Calu3 (cell line): ENCODE data around the genes NYAP2 and DAW1.

DNA sequence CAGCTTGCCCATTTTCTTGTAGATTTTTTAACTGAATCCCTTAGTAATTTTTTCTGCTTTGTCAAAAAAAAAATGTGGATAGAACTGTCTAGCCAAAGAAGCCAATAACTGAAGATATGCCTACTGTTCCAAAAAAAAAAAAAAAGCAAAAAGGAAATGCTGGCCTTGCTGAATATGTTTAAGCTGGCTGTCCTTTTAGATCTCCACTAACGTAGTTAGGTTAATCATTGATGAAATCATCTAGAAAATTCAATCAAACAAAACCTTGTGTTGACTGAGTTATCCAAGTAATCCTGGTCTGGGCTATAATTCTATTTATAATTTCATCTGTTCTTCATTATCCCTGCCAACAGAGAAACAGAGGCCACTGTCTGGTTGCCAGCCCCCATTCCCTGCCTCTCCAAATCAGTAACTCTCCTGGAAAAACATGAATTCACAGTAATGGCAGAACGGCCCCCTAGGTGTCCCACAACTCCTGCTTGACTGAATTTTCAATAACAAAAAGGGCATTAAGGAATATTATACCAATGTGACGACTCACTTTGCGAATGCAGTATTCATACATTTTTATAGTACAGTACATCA is 24.6 kb downstream of the DOCK10 start:
- PRO-cap: no peak

DNA sequence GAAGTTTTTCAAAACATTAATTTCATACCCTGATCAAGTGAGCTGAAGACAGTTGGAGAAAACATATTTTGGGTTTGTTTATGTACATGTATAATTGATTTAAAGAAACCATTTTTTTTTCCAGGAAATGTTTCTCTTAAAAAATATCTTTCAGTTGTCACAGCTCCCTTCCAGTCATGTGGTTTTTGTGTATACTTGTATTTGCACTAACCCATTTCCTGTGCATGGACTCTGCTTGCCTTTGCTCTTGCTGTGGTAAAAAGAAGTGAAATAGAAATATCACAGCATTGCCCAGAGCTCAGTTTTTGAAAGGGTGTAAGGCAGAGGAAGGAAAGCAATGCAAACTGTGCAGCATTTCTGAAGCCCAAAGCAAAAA is 10.4 kb upstream of the DOCK10 start:
- PRO-cap: no peak

- PRO-cap: no peak
These were observed 22.1 kb upstream of the DOCK10 start for GRCh38 chr2:225064367-225064710.

GRCh38 chr2:225399476-225399933 is at the start of gene NYAP2:
NYAP2 (plus strand) TSS chr2:225399710.
- PRO-cap: no peak

- PRO-cap: no peak
These were observed 333.2 kb downstream of the IRS1 start for GRCh38 chr2:226466144-226467120.

DNA sequence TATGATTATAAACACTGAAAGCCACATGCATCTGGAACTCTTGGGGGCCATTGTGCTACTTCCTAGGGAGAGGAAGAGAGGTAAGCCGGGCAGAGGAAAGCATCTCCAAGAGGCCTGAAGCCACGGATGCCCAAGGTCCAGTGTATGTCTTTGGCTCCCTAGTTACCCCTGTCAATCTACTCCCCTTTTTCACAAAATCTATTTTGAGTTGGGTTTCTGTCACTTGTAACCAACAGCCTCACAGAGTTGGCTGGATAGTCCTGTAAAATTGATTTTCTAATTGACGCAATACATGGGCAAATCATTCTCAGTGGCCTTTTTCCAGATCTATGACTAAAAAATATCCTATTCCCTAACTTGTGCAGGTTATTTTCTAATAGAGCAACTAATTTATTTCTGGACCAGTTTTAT is 168.5 kb downstream of the IRS1 start:
- PRO-cap: no peak

- PRO-cap: no peak
These were observed 164.4 kb downstream of the IRS1 start for GRCh38 chr2:226635148-226635609.

- PRO-cap: bidirectional peak, plus-strand start at chr2:226652744, minus-strand start at chr2:226652447
These were observed 147.0 kb downstream of the IRS1 start for GRCh38 chr2:226652634-226653046.

DNA sequence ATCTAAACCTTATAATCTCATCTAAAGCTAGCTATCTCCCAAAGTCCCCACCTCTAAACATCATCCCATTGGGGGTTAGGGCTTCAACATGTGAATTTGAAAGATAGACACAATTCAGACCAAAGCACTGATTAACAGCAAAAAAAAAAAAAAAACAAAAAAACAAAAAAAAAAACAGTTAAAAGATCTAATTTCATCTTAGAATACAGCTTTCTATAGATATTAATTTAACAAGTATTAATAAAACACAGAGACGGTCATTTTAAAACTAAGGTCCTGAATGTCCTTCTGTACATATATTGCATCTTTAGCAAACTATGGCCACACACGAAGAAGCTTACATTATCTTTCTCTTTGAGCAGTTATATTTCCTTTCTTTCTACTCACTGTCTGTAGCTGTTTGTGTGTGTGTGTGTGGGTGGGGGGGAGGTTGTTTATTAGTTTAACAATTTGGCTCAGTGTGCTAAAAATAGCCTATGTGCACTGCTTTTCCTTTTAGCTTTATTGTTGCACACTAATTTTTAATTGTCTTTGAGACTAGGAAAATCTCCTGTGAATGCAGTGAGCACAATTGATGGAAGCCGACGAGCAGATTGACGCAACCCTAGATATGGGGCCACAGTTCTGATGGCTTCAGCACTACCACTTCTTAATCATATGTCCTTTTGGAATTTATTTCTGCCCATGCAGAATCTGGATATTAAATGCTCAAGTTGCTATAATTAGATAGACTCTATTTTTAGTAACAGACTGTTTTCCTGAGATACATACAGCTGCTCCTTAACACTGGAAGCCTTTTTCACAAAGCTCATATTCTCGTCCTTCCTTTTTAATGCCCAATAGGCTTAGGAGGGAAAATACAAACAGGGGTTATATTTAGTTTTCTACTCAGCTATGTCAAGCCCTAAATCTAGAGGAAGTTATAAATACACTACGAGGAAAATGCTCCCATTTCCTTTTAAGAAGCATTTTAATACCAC is 109.2 kb downstream of the IRS1 start:
- PRO-cap: no peak

- PRO-cap: no peak
These were observed 78.0 kb downstream of the IRS1 start for GRCh38 chr2:226721468-226722082.

DNA sequence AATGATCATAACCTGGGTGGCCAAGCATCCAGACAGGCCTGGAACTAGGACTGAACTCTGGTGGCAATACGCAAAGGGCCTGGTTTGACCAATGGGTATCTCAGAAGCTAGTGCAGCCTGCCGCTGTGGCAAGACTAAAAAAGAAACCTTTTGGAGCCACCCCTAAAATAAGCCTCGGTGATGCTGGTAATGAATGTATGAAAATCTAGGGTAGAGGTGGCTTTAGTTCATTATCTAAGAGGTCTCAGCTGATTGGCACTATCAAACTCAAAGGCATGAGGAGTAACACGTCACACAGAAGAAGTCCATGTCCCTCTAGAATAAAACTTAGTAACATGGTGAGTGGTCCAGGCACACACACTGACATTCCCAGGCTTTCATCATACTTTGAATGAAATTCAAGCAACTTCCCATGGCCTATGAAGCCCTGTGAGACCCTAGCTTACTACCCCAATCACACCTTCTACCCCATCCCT is 32.0 kb downstream of the IRS1 start:
- PRO-cap: no peak

DNA sequence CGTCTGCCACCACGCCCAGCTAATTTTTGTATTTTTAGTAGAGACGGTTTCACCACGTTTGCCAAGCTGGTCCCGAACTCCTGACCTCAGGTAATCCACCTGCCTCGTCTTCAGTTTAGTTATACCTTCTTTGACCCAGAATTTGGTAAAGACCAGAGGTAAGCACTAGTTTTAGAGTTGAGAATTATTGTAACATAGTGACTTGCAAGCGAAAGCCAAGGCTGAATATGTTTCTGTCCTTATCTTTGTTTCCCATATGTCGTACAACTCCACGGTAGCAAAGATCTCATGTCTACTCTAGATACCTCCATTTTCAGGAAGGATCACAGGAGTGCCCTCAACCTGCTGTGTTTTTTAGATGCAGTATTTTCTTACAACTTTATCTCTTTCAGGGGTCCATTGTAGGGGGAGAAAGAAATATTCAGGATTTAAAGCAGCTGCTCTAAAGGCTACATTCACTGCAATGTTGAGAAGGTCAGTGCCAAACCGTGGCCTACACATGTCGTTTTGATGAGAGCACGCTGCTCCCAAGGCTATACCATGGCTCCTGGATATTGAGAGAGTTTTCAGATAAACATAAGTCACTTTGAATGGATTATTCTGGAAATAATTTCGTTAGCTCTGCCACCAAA is 1.9 kb downstream of the RHBDD1 start:
- PRO-cap: no peak

GRCh38 chr2:227479702-227480676 is 8.0 kb downstream of the AGFG1 start:
- PRO-cap: no peak

GRCh38 chr2:227493463-227494014 is 21.6 kb downstream of the AGFG1 start:
- PRO-cap: no peak

DNA sequence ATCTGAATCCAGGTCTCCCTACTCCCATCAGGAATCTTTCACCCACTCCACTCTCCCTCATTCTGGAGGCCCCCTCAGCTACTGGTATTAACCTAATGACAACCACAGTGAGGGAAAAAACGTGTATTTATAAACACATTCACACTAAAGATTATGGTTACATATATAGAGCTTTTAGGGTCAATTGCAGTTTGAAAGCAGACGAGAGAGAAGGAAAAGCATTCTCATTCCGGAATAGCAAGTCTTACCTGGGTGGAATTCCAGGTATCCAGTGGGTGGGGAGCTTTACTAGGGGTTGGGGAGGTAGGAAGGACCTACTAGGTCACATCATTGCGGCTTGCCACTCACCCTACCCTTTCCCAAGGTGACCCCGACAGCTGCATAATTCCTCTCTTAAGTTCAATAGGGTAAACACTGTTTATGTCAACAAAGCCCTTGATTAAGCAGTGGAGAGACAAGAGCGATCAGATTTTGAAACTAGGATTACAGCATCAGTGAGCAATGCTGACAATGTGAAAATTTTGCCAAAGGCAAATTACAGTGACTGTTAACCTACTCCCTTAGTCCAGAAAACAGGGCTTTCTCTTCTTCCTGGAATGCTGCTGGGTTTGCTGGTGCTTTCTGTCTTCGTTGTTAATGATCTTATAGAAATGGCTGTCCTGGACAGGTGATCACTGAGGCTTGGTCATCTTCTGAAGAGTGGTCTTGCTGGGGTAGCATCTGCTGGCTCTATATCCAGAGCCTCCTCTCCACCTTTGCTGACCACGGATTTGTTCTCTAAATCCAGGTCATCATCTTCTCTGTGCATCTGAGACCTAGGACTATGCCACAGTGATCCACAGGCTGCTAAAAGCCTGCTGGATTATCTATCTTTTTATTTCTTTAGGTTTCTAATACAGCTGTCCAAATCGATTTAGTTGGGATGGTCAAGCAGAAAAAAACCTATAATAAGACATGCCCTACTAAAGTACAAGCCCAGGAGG is 14.5 kb downstream of the SLC19A3 start:
- PRO-cap: no peak

GRCh38 chr2:227751852-227752145 is 6.1 kb downstream of the SCYGR8 start:
- PRO-cap: no peak

DNA sequence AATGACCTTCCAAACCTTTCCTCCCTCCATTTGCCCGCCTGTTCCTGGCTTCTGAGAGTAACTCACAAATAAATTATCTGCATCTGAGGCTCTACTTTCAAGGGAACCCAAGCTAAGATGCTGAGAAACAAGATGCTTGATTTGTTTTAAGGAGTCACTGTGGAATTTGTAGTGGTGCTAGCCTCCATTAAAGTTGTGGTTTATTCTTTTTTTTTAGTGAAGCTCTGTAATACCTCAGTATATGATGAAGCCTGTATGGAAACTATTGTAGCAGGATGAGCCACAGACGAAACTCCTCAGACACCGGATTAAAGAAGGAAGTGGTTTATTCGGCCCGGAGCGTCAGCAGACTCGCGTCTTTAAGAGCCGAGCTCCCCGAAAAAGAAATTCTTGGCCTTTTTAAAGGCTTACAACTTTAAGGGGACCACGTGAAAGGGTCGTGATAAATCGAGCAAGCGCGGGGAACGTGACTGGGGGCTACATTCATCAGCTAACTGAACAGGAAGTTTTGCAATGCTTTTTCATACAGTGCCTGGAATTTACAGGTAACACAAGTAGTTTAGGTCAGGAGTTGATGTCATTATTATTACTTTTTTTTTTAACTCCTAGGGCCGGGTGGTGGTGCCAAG is 8.1 kb upstream of the CCL20 start:
- PRO-cap: no peak

GRCh38 chr2:227871200-227872204 is at the start of gene DAW1:
DAW1 (plus strand) TSS chr2:227871631.
- PRO-cap: bidirectional peak, plus-strand start at chr2:227871663, minus-strand start at chr2:227871579; bidirectional peak, plus-strand start at chr2:227871779, minus-strand start at chr2:227871754

DNA sequence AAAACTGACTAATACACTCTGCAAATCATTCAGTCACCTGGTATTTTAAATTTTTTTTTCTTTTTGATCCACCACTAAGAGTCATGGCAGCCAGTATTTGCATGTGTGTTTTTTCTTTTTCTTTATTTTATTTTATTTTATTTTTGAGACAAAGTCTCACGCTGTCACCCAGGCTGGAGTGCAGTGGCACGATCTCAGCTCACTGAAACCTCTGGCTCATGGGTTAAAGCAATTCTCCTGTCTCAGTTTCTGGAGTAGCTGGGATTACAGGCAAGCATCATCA is 81.8 kb downstream of the DAW1 start:
- PRO-cap: no peak

GRCh38 chr2:228568045-228568653 is 386.7 kb upstream of the SPHKAP start:
- PRO-cap: no peak